Sternocleidomastoid (tissue), 1 donor: ENCODE data around the genes CEP192 and ROCK1.

DNA sequence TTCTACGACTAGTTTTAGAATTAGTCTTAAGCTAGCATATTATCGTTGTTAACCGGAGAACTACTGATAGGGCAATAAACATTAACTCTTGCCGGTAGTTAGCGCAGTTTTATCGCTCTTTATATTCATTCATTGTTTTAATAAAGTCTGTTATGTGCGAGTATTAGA, 522 bp downstream of the PSMG2 start:
- PRO-cap, result no peak

DNA sequence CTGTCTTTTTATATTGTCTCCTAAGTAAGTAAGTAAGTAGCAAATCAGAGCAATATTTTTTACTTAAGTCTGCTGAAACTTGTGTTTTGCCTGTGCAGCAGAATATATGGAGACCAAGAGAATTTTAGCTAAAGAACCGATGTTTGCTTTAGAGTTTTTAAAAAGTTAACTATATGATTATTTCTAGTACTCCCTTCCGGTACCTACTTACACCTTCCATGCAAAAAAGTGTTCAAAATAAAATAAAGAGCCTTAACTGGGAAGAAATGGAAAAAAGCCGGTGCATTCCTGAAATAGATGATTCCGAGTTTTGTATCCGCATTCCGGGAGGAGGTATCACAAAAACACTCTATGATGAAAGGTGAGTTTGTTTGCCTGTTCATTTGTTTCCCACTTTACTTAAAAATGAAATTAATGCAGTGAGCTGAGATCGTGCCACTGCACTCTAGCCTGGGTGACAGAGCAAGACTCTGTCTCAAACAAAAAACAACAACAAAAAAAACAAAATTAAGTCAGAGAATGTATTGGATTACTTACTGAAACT, 17.6 kb downstream of the PSMG2 start:
- PRO-cap, result no peak

DNA sequence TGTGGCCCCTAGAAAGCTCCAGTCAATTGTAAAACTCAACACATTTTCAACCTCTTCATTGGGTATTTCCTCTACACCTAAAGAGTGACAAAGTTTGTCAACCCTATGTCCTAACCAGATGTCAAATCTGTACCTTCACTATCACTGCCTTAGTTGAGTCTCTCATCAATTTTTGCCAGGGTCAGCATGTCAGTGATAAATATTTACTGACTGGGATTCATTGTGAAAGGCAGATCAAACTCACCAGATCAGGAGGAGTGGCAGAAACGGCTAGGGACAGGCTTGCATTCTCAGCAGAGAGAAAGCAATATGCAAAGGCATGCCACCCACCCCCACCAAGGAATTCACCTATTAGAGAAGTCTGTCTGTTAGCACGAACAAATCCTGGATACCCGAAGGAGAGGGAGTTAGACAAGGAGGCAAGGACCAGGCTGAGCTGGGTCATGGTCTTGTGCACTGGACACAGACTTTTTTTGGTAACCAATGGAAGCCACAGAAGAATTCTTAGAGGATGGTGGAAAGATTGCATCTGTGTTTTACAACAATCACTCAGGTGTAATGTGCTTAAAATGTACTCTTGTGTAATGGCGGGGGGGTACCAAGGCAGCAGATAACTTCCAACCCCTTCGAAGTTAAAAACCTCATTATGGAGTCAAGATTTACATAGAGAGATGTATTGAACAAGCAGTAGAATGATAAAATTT, 62.5 kb downstream of the PTPN2 start:
- PRO-cap, result no peak

DNA sequence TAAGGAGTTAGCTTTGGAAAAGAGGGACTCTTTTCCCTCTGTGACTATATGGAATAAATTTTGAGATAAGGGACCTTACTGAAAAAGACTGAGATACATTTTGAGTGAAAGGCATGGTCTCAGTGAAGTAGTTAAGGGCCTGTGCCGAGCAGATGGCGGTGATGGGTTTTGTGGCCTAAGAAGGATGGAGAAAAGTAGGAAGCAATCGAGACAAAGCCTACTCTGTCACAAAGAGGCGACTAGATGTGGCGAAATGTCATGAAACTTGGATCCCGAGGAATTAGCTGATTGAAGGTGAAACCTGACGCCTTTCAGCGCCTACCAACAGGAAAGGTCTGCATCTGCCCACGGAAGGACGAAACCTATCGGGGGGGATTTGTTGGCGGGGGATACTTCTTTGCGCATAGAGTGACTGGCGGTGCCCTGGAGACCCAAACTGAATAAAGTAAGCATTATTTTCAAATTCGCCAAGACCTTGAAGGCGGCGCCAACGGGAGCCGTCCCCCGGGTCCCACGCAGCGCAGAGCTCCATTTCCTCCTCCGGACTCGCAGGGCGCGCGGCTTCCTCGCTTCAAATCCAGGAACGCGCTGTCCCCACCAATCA, 462 bp upstream of the CEP192 start:
- PRO-cap, result bidirectional peak, plus-strand start outside the sequence, minus-strand start at position 548 of the sequence

GRCh38 chr18:12991202-12992298, at the start of gene CEP192:
Gene CEP192, plus strand, starts transcription at chr18:12991362.
- PRO-cap, result bidirectional peak, plus-strand start at chr18:12991417, minus-strand start at chr18:12991145; unidirectional peak, plus-strand start at chr18:12991558; bidirectional peak, plus-strand start at chr18:12991948, minus-strand start at chr18:12991621

DNA sequence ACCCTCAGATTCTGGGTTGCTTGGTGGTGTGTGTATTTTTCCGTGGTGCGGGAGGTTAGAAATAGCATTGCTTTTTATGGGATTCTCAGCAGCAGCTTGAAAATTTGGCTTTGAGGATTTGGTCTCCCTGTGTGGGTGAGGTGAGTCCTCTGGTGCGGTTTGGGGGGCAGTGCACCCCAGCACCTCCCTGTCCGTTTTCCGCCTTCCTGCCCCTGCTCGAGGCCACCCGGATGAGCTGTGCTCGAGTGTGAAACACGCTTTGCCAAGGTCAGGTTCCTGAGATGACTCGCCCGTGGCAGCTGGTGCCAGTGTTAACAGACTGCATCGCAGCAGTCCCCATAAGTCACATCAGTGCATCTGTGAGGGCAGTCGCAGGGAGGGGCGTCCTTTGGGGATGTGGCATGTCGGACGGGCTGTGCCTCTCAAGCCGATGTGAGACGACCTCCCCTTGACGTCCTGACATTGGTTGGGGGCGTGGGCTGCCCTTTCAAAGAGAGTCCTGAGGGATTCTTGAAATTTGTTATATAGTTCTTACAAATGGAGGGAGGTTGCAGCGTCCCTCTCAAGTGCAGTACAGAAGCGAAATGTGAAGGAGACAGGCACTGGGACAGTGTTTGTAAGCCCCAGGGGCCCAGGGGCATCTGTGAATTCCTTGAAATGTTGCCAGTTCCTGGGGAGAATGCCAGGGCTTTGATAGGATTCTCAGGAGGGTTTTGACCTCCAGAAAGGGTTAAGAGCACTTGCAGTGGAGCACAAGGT, 66.2 kb downstream of the LDLRAD4 start:
- PRO-cap, result no peak

DNA sequence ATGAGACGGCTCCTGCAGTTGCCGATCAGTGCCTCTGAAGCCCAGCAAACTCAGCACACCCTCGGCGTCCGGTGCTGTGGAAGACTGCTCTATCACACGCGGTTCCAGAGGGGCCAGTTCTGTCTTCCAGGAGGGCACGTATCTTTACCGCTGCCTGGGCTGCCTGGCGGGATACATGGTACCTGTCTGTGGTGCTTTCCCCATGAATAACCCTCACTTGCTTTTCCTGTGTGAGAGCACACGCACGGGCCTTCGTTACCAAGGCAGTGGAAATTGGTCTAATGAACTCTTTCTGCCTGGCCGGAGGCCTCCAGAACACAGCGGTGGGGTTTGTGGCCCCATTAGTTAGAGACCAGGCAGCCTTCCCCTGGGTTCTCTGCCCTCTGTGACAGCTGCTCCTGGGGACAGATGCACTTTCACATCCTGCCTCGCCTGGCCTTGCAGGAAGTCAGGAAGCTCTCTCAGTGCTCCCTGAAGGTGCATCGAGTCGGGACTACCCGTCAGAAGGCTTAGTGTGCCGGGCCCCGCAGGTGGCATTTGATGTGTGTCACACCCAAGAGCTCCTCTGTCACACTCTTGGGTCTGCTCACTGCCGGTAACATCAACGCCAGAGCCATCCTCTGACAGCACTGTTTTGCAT, 158.2 kb downstream of the LDLRAD4 start:
- PRO-cap, result no peak

GRCh38 chr18:13416829-13417274, 198.3 kb downstream of the LDLRAD4 start:
- PRO-cap, result no peak

DNA sequence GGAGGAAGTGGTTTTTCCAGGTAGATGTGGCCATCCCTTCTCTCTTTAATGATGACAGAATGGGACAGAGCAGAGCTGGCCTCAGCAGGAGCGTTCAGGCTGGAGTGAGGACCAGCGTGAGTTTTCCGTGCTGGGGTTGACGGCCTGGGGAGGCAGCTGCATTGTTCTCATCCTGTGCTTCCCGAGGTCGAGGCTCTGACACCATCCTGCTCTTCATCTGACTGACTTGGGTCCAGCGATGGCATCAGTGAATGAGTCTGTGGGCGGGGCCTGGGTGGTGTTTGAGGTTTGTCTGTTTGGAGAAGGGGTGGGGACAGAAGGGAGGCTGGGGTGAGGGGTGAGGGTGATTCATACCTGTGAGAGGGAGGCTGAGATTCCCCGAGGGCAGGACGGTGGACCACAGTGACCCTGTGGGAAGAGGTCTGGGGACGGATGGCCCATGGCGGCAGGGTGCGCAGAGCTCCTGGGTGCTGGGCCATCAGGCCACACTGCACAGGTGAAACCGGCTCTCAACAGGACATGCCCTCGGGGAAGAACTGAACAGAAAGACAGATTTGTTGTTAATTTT, 207.1 kb downstream of the LDLRAD4 start:
- PRO-cap, result no peak

DNA sequence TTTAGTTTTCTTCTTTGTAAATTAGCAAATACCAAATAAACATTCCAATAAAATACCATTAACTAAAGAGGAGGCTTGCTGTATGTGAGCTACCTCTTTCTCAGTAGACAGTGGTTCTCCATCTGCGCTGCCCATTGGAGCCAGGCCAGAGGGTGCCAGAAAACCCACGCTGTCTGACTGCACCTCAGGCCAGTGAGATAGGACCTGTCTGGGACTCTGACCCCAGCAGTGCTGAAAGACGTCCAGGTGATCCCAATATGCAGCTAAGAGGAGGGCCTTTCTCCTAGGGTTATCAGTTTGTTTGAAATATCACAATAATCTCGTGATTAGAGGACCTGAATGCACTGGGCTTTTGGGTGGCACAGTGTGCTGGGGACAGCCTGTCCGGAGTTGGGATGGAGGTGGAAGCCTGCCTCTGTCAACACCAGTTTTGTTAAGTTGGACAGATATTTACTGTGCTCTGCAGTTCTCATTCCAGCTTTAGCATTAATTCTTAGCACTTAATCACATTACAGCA, 216.3 kb downstream of the LDLRAD4 start:
- PRO-cap, result no peak

DNA sequence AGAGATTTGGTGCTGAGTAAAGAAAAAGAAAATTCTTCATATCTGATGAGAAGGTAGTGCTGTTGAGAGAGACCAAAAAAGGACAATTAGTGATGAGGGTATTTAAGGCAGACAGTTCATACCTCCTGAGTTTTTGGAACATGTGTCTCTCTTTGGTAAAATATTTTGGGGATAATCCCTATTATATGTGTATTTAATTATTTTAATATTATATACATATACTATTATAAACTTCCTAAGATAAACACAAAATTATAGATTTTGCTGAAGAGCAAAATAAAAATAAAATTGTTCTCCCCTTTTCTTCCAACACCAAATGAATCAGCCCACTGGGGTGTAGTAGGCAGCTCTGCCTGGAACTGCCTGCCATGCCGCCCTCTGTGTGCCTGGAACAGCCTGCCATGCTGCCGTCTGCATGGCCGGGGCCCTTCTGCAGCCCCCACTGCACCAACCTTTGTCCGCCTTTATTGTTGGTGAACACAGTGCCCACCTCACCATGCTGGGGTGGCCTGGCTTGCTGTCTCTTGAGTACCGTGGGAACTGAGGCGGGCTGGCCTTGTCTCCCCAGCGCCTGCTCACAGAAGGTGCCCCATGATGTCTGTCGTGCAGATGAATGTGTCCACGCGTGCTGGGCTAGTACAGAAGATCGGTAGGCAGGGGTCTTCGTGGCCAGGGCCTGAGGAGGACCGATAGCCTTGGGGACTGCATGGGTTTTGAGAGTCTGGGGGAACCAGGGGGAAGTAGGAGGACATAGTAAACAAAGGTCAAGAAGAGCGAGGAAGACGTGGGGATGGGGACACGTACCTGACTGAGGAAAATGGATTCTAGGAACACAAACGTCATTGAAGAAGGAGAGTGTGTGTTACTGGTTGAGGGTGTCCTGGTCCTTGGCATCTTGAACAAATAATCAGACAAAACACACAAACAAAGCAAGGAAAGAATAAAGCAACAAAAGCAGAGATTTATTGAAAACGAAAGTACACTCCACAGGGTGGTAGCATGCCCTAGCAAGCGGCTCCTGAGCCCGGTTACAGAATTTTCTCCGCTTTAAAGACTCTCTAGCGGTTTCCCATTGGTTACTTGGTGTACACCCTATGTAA, 242.4 kb downstream of the LDLRAD4 start:
- PRO-cap, result no peak

DNA sequence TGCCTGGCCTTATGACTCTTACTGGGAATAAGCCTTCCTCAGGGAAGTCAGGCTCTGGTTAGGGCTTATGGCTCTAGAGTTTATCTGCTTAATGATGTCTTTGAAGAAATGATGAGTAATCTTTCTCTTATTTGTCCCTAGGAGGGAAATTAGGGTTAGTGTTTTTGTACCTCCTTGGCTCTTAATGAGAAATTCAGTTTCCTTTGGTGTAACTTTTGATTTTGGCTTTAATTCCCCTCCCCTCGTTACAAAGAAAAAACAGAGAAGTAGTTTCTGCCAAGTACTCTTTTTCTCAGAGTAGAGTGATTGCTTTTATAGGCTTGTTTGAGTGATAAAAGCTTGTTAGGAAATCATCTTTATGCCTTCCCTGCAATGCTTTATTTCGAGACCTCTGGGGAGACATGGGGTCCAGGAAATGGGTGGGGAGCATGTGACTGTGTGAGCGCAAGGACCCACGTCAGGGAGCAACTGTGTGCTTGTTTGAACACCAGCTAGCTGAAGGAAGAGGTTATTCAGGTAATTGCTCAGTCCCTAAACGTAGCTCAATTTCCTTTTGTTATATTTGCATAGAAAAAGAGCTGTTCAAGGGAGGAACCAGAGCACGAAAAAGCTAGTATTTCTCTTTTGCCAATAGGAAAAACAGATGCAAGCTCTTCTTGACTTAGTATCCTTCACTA, 187.4 kb downstream of the FAM210A start:
- PRO-cap, result no peak

- PRO-cap, result no peak
Measured at GRCh38 chr18:13549022-13550092, 177.0 kb downstream of the FAM210A start.

- PRO-cap, result bidirectional peak, plus-strand start at chr18:13623671, minus-strand start at chr18:13623642
Measured at GRCh38 chr18:13623335-13623840, 103.0 kb downstream of the FAM210A start.

DNA sequence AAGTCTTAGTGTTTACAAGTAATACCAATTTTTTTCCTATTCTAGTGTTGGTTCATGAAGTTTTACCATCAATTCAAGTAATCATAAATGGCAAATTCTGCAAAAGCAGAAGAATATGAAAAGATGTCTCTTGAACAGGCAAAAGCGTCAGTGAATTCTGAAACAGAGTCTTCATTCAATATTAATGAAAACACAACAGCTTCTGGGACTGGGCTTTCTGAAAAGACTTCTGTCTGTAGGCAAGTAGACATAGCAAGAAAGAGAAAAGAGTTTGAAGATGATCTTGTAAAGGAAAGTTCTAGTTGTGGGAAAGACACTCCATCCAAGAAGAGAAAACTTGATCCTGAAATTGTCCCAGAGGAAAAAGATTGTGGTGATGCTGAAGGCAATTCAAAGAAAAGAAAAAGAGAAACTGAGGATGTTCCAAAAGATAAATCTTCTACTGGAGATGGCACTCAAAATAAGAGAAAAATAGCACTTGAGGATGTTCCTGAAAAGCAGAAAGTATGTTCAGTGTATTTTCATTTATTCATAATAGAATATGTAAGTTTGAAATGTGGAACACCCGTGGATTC, 5.0 kb downstream of the RNMT start:
- PRO-cap, result no peak

DNA sequence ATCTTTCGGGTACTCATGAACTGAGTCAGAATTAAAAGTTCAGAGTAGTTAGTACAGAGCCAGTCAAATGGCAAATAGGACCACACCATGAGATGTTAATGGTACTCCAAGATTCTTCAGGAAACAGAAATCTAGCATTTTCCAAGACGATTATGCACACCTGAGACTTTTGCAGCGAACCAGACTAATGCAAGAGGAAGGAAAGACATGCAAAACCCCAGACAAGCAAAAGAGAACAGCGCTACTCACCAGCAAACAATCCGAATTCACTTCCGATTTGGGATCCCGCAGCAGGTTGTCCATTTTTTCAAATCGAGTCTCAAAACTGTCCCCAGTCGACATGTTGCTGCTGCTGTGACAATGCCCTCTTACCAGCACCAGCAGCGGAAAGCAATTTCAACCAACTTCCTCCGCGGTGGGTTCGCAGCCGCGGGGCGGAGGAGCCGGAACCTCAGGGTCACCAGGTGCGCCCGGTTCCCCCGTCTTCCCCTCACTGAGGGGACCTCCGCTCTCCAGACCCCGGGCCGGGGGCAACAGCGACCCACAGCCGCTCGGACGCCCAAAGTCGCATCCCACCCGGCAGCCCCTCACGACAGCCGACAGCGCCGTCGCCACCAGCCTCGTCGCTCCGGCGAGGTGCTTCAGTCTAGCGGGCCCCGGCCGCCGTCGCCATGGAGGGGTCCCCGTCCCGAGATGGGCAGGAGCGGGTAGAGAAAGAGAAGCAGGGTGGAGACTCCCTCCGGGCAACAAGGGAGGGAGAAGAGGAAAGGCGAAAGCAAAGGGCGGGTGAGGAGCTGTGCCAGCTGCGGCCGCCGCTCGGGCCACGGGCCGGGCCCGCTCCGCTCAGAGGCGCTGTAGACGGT, 813 bp downstream of the ROCK1 start:
- PRO-cap, result unidirectional peak, plus-strand start at position 269 of the sequence; bidirectional peak, plus-strand start at position 424 of the sequence, minus-strand start at position 370 of the sequence; bidirectional peak, plus-strand start at position 778 of the sequence, minus-strand start at position 838 of the sequence

GRCh38 chr18:21111432-21111899, at the start of gene ROCK1:
Gene ROCK1, minus strand, starts transcription at chr18:21111813.
- PRO-cap, result bidirectional peak, plus-strand start at chr18:21112141, minus-strand start at chr18:21111793

DNA sequence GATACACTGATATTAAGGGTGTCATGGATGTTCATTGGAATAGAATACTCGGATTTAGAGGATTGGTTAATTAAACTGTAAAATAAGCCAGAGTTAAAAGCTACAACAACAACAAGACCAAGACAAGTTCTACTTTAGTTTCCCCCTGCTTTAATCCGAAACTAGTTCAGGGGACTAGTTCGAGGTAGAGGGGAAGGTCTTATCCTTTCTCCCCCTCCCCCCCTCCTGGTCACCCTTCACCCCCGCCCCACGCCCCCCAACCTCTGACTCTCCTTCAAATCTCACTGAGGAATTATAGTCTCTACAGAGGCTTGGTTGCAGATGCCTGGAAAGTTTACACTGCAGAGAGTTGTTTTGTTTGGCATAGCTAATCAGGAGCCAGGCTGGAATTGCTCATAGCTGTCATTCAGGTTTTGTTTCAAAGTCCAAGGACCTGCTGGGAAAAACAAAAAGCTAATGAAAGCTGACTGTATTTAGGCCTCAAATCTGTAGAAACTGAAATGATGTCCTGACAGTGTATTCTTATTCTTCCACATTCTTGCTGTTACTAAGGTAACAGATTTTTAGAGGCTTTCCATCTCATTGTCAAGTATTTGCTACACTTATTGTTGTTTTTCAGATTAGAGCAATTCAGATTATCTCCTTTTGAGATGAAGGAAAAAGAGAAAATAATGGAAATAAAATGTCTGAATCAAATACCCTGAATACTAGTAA, 22.6 kb downstream of the GREB1L start:
- PRO-cap, result no peak

- PRO-cap, result bidirectional peak, plus-strand start at chr18:21704981, minus-strand start at chr18:21704774
Measured at GRCh38 chr18:21704866-21705115, 217 bp upstream of the ABHD3 start.

GRCh38 chr18:21773405-21774028, 32.9 kb downstream of the MIB1 start:
- PRO-cap, result no peak